Testis (tissue), 5 donors: ENCODE data around the genes NFATC2IP, TAOK2, ZNF48 and ITGAL.

DNA sequence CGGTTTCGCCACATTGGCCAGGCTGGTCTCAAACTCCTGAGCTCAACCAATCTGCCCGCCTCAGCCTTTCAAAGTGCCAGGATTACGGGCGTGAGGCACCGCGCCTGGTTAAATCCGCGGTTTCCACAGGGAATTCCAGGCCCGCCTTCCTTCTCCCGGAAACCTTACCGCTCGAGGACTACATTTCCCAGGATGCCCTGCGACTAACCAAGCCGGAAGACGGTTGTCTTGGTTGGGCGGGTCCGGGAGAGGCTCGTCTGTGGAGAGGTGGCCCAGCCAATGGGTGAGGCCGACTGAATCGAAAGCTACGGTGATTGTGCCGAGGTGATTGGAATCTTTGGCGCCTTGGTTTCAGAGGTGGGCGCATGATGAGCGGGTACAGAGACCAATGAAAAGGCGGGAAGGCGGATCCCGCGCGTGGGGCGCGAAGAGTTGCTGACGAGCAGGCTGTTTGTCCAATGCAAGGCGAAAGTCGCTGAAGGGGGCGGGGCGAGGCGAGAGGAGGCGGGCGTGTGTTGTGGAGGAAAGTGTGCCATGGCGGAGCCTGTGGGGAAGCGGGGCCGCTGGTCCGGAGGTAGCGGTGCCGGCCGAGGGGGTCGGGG lies at the start of gene NFATC2IP:
TSS of gene NFATC2IP (plus strand) at position 460 of the 602 bp plus-strand sequence.
- PRO-cap, 3 experiments: peak in 3 of 3 experiments; most common plus-strand start position 535 of the sequence (in 3); most common minus-strand start position 180 of the sequence (in 3)
- RAMPAGE, long total RNA, 2 experiments: start-site peak on the plus strand in 1 of 2 experiments, centred at position 543 of the sequence, 60 reads per replicate
- RRBS: 0% methylated on average over 7 of the region's 49 CpGs

- PRO-cap, 3 experiments: no peak in any of the 3 experiments
- RAMPAGE, long total RNA, 2 experiments: no peak in any of the 2 experiments
- RRBS: 3% methylated on average over 25 of the region's 50 CpGs
Observed at GRCh38 chr16:28974999-28975742, 593 bp downstream of the SPNS1 start.

GRCh38 chr16:29175869-29176571 lies 191.2 kb downstream of the LAT start:
- PRO-cap, 3 experiments: no peak in any of the 3 experiments
- RAMPAGE, long total RNA, 2 experiments: no peak in any of the 2 experiments
- RRBS: no CpG with 5 or more reads among the region's 18 CpGs

- PRO-cap, 3 experiments: no peak in any of the 3 experiments
- RAMPAGE, long total RNA, 2 experiments: no peak in any of the 2 experiments
- RRBS: no CpG with 5 or more reads among the region's 45 CpGs
Observed at GRCh38 chr16:29218486-29219696, 187.6 kb downstream of the NPIPB11 start.

DNA sequence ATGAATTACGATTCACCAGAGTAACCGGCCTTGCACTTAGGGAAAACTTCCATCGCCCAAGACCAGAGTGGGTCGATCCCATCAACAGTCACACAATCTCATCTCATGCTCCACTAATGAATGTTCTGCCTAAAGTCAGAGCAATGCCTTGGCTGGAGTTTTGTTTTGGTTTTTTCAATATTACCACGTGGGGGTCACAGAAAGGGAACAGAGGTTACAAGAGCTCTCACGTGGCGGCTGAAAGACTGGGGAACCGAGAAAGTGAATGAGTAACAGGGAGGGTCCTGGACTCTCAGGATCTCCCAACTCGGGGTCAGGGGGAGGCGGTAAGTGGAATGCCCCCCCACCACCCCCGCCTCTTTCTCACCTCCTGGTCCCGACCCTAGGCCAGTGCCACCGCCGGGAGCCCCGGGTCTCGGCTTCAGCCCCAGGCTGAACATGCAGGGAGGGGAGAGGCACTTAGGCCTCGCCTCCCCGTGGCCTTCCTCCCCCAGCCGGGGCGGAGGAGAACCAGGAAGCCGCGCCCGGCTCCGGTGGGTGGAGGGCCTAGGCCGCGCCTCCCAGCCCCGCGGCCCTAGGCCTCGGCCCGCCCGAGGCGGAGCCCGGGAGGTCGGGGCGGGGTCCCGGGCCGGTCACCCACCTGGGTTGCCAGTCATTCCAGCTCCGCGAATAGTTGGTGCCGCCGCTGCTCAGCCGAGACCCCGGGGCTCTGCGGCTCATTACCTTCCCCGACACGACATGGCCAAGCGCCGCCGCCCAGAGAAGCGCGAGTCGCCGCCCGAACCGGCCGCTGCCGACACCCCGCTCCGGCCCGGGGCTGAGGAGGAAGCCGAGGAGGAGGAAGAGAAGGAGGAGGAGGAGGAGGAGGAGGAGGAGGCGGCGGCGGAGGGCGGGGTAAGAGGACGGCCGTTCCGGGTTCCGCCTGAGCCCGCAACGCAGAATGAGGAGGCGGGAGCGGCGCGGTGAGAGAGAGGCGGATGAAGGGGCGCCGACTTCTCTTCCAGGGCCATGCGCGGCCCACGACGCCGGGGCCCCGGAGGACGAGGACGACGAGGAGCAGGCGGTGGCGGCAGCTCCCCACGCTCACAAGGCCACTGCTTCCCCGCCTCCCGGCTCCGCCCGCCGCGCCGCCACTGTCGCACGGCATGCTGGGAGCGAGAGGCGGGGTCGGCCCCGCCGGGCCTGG lies 68.4 kb upstream of the SPN start:
- PRO-cap, 3 experiments: peak in 3 of 3 experiments; most common plus-strand start position 938 of the sequence (in 2); most common minus-strand start position 1,135 of the sequence (in 3)
- RAMPAGE, long total RNA, 2 experiments: start-site peak on the plus strand in 1 of 2 experiments, centred at position 602 of the sequence, 14 reads per replicate
- RRBS: 7% methylated on average over 2 of the region's 104 CpGs

DNA sequence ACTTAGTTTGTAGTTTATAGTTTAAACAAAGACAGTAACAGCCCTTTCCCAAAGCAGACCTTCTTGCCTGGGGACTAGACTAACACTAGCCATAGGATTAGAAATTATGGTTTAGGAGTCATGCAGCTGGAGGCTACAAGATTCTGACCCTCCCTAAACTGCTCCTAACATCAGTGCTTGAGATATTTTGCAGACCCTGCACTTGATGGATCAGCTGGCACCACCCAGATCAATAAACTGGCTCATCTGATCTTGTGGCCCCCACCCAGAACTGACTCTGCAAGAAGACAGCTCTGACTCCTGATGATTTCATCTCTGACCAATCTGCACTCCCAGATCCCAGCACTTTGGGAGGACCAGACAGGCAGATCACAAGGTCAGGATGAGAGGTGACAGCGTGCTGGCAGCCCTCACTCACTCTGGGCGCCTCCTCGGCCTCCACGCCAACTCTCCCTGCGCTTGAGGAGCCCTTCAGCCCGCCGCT lies 2.1 kb upstream of the C16orf54 start:
- PRO-cap, 3 experiments: no peak in any of the 3 experiments
- RAMPAGE, long total RNA, 2 experiments: no peak in any of the 2 experiments
- RRBS: no CpG with 5 or more reads among the region's 7 CpGs

- PRO-cap, 3 experiments: peak in 3 of 3 experiments; most common plus-strand start chr16:29807815 (in 2); most common minus-strand start chr16:29807746 (in 3)
- RAMPAGE, long total RNA, 2 experiments: no peak in any of the 2 experiments
- RRBS: 2% methylated on average over 41 of the region's 101 CpGs
Observed at GRCh38 chr16:29807083-29807989, 1.0 kb downstream of the MAZ start.

DNA sequence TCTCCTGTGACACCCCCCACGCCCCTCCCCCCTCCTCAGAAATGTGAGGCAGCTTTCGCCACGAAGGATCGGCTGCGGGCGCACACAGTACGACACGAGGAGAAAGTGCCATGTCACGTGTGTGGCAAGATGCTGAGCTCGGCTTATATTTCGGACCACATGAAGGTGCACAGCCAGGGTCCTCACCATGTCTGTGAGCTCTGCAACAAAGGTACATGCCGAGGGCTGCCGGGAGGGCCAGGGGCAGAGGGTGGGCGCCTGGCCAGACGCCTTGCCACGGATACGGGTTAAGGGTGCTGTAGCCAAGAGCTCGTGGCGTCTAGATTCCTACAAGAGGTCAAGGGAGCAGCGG lies 2.2 kb downstream of the MAZ start:
- PRO-cap, 3 experiments: no peak in any of the 3 experiments
- RAMPAGE, long total RNA, 2 experiments: no peak in any of the 2 experiments
- RRBS: no CpG with 5 or more reads among the region's 20 CpGs

DNA sequence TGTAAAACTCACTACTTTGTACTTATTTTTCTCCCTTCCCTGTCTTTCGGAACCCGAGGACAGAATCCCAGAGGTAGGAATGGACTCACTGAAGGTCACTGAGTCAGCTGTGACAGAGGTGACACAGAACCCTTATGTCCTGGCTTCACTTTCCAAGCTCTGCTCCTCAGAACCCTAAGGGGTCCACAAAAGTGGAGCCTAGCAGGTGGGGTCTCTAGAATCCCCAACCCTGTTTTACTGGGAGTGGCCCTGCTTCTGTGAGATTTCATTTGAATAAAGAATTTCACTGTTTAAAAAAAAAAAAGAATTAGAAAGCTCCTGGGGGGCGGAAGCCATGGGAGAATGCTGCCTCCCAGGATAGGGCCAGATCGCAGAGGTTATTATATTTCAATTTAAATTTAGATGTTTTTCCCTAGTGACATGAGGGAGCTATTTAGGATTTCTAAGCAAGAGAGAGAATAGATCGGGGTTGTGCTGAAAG lies 3.6 kb downstream of the KCTD13 start:
- PRO-cap, 3 experiments: peak in 2 of 3 experiments; most common plus-strand start position 112 of the sequence (in 2)
- RAMPAGE, long total RNA, 2 experiments: no peak in any of the 2 experiments
- RRBS: no CpG with 5 or more reads among the region's 5 CpGs

GRCh38 chr16:29973093-29974050 lies at the start of gene TAOK2:
Gene TAOK2 (plus strand): TSS chr16:29973868.
- PRO-cap, 3 experiments: peak in 3 of 3 experiments; most common plus-strand start chr16:29973600 (in 3); most common minus-strand start chr16:29973569 (in 3)
- RAMPAGE, long total RNA, 2 experiments: start-site peak on the plus strand in 1 of 2 experiments, at chr16:29973857-29973907 at its widest, 783 reads per replicate; start-site peak on the minus strand in 2 of 2 experiments, at chr16:29973541-29973597 at its widest, 7 to 8 reads per replicate
- RRBS: 2% methylated on average over 16 of the region's 66 CpGs

GRCh38 chr16:29994741-29995536 lies 478 bp downstream of the HIRIP3 start:
- PRO-cap, 3 experiments: peak in 1 of 3 experiments; most common minus-strand start chr16:29994905 (in 1)
- RAMPAGE, long total RNA, 2 experiments: start-site peak on the plus strand in 1 of 2 experiments, at chr16:29995304-29995324 at its widest, 27 reads per replicate; start-site peak on the minus strand in 1 of 2 experiments, at chr16:29994747-29995296 at its widest, 32 to 38 reads per replicate
- RRBS: no CpG with 5 or more reads among the region's 37 CpGs

DNA sequence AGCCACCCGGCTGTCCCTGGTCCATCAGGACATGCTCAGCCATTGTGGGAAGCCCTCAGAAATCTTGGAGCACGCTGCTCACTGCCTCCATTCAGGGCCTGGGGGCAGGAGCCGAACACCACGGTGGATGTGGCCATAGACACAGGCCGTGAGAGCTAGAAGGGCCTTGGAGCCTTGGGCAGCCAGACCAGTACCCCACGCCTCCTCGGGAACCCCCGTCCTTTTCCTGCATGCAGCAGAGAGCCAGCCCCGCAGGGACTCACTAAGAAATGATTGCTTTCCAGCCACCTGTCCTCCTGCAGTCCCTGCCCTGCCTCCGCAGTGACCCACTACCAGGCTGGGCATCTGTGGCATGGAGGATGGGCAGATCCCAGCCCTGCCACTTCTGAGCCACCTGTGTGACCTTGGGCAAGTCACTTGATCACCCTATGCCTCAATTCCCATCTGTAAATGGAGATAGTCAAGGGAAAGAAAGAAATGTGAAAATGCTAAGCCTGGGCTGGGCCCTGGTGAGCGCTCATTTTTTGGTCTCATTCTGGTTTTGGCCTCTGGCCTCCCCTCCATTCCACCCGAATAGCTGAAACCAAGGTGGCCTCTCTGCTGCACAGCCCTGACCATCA lies 3.2 kb downstream of the DOC2A start:
- PRO-cap, 3 experiments: peak in 3 of 3 experiments; most common minus-strand start position 215 of the sequence (in 3)
- RAMPAGE, long total RNA, 2 experiments: no peak in any of the 2 experiments
- RRBS: no CpG with 5 or more reads among the region's 12 CpGs

DNA sequence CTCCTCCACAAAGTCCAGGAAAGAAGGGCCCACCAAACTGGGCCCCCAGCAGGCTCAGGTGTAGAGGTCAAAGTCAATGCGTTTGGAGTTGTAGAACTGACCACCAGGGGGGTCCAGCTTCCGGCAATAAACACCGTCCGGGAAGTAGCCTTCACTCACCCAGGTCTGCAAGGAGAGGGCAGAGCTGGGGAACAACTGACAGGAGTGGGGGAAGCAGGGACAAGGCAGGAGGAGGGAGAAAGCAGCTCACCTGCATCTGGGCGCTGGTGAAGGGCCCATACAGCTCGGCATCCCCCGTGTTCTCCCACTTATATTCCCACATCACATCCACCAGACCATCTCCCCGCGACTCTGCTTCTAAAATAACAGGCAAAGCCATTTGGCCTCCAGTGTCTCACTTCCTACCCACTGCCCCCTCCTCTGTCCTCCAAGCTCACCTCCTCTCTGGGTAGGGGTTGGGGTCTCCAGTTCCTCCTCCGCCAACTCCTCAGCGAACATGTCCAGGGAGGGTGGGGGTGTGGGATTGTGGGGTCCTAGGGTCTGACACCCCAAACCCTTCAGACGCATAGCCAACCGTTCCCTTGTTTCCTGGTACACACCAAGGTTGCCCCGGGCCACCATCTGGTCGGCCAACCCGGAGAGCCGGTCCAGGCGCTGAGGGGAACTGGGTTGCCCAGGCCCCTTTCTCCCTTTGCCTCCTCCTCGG lies 2.0 kb downstream of the CD2BP2 start:
- PRO-cap, 3 experiments: no peak in any of the 3 experiments
- RAMPAGE, long total RNA, 2 experiments: no peak in any of the 2 experiments
- RRBS: no CpG with 5 or more reads among the region's 19 CpGs

GRCh38 chr16:30395171-30395664 lies at the start of gene ZNF48:
Gene ZNF48 (plus strand): TSS chr16:30395420.
- PRO-cap, 3 experiments: peak in 3 of 3 experiments; most common plus-strand start chr16:30395443 (in 1); most common minus-strand start chr16:30395373 (in 3)
- RAMPAGE, long total RNA, 2 experiments: start-site peak on the minus strand in 1 of 2 experiments, at chr16:30395202-30395284 at its widest, 5 reads per replicate
- RRBS: 1% methylated on average over 37 of the region's 63 CpGs

GRCh38 chr16:30446336-30446732 lies 660 bp upstream of the SEPHS2 start:
- PRO-cap, 3 experiments: no peak in any of the 3 experiments
- RAMPAGE, long total RNA, 2 experiments: no peak in any of the 2 experiments
- RRBS: no CpG with 5 or more reads among the region's 8 CpGs

- PRO-cap, 3 experiments: no peak in any of the 3 experiments
- RAMPAGE, long total RNA, 2 experiments: no peak in any of the 2 experiments
- RRBS: no CpG with 5 or more reads among the region's 9 CpGs
Observed at GRCh38 chr16:30447539-30448140, 2.0 kb upstream of the SEPHS2 start.

DNA sequence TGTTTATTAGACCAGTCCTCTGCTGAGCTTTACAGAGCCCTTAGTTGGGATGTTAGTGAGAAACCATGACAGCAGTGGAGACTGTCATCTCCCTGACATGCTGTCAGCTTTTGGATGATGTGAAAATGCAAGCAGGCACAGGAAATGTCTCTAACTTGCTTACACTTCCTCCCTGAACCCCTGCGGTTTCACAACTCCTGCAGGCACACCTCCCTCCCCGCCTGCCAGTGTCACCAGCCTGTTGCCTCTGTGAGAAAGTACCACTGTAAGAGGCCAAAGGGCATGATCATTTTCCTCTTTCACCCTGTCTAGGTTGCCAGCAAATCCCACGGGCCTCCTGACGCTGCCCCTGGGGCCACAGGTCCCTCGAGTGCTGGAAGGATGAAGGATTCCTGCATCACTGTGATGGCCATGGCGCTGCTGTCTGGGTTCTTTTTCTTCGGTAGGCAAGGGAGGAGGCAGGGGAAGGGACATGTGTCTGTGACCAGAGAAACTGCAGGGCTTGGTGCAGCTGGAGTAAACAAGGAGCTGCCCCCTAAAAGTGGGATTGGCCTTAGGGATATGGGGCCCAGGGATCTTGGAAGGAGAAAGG lies at the start of gene ITGAL:
TSS of gene ITGAL (plus strand) at position 286 of the 592 bp plus-strand sequence.
- PRO-cap, 3 experiments: no peak in any of the 3 experiments
- RAMPAGE, long total RNA, 2 experiments: start-site peak on the plus strand in 1 of 2 experiments, centred at position 258 of the sequence, 7 reads per replicate
- RRBS: no CpG with 5 or more reads among the region's 7 CpGs

GRCh38 chr16:30535207-30535681 lies 586 bp upstream of the ZNF747 start:
- PRO-cap, 3 experiments: no peak in any of the 3 experiments
- RAMPAGE, long total RNA, 2 experiments: no peak in any of the 2 experiments
- RRBS: no CpG with 5 or more reads among the region's 11 CpGs

DNA sequence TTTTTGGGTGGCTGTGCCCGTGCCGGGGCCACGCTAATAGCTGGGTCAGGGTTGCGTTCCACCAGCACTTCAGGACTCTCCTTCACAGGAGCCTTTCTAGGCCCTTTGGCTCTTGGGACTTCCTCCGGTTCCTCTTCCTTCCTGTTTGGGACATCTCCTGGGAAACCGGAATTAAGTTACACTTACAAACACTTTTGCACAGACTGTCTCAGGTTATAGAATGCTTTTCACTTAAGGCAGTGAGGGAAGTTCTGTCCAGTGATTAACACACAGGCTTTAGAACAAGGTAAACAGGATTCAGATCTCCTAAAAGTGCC lies 1.3 kb downstream of the ZNF688 start:
- PRO-cap, 3 experiments: no peak in any of the 3 experiments
- RAMPAGE, long total RNA, 2 experiments: no peak in any of the 2 experiments
- RRBS: 17% methylated on average over 5 of the region's 6 CpGs

DNA sequence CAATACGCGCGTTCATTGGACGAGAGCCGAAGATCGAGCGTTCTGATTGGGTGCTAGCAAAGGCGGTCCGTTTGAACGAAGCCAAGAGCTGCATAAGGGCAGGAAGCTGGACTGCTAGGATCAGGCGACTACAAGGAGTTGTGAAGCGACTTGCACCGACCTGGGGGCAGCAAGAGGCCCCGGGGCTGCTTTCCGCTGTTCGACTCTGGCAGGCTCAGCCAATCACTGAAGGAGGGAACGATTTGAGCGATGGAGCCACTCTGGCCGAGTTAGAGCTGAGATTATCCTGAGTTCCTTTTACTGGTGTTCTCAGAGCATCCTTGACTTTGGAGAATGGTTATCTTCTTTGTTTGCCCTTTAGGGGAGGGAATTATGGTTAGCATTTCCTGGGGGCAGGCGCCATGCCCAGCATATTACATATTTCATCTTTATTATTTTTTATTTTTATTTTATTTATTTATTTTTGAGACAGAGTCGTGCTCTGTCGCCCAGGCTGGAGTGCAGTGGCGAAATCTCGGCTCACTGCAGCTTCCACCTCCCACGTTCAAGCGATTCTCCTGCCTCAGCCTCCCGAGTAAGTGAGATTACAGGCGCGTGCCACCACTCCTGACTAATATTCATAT lies 350 bp upstream of the ZNF689 start:
- PRO-cap, 3 experiments: peak in 3 of 3 experiments; most common plus-strand start position 123 of the sequence (in 2)
- RAMPAGE, long total RNA, 2 experiments: no peak in any of the 2 experiments
- RRBS: no CpG with 5 or more reads among the region's 29 CpGs